Penis (tissue), 1 donor: Measurements from ENCODE around the genes POMT1 and RAPGEF1.

DNA sequence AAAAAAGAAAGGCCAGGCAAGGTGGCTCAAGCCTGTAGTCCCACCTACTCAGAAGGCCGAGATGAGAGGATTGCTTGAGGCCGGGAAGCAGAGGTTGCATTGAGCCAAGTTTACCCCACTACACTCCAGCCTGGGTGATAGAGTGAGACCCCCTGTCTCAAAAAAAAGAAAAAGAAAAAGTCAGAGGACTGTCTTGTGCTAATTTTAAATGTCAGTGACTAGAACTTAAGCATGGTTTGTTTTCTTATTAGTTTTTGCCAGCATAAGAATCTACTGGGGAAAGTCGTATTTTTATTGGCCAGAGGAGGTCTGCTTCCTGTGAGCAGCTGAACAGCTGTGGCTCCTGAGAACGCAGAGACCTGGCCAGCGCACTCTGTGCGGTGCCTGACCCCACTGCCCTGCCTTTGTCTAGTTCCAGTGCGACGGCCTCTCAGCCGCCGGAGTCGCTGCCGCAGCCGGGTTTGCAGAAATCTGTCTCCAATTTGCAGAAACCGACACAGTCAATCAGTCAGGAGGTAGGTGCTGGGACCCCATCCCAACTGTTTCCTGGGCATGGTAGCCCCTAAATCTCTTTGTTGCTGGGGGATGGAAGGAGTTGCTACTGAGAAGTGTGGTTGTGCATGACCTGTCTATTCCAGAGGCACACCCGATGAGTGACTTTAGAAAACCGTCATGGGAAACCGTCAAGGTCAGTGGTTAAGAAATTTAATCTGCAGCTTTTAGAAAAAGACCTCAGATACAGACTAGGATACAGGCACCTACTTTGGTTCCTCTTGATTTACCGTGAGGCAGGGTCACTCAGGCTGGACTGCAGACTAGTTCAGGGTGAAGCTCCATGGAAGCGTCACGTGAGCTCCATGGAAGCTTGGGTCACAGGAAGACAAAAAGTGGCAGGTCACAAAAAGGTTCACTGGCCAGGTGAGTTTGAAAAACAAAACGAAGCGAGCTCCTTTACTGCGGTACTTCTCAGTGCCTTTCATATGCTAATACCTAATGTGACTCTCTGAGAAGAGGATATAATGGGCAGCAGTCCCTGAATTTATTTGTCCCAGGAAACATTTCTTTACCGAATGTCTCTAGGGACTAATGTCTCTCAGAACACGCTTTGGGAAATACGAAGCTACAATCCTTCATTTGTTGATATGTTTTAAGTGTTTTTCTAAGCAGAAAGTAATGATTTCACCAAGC lies 42.7 kb downstream of the PRRC2B start:
- PRO-cap: no peak

- PRO-cap: no peak
These were observed 27.5 kb upstream of the POMT1 start for GRCh38 chr9:131475129-131475736.

DNA sequence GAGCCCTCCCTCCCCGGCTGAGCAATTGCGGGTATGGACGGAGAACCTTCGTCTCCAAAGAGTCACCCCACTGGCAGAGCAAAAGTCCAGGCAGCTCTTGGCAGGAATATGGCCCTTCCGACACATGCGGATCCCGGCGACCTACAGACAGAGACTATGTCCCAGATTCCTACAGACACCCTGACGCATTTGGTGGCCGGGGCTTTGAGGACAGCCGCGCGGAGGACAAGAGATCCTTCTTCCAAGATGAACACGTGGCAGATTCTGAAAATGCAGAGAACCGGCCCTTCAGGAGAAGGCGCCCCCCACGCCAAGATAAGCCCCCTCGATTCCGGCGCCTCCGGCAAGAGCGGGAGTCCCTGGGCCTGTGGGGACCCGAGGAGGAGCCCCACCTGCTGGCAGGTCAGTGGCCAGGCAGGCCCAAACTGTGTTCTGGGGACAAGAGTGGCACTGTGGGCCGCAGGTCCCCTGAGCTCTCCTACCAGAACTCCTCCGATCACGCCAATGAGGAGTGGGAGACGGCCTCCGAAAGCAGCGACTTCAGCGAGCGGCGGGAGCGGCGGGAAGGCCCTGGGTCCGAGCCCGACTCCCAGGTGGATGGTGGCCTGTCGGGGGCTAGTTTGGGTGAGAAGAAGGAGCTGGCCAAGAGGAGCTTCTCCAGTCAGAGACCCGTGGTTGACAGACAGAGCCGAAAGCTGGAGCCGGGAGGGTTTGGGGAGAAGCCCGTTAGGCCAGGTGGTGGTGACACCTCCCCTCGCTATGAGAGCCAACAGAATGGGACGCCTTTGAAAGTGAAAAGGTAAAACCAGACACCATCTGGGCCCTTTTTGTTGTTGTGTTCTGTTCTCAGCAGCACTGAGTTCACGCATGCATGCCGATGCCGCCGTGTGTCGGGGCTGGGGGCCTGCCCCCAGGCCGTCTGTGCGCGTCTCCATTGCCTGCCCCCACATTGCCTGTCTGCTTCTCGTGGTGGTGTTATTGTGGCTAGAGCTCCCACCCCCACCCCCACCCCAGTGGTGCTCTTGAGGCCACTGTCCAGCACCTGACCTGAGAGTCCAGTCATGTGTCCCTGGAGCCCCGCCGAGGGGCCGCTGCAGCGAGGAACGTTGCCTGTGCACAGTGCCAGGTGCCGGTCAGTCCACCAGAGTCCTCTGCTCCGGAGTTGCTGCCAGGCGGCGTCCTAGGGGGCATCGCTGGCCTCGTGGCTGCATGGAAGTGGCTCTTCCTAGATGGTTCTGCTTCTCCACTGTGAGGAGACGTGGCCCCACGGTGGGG lies 26.5 kb upstream of the POMT1 start:
- PRO-cap: no peak

DNA sequence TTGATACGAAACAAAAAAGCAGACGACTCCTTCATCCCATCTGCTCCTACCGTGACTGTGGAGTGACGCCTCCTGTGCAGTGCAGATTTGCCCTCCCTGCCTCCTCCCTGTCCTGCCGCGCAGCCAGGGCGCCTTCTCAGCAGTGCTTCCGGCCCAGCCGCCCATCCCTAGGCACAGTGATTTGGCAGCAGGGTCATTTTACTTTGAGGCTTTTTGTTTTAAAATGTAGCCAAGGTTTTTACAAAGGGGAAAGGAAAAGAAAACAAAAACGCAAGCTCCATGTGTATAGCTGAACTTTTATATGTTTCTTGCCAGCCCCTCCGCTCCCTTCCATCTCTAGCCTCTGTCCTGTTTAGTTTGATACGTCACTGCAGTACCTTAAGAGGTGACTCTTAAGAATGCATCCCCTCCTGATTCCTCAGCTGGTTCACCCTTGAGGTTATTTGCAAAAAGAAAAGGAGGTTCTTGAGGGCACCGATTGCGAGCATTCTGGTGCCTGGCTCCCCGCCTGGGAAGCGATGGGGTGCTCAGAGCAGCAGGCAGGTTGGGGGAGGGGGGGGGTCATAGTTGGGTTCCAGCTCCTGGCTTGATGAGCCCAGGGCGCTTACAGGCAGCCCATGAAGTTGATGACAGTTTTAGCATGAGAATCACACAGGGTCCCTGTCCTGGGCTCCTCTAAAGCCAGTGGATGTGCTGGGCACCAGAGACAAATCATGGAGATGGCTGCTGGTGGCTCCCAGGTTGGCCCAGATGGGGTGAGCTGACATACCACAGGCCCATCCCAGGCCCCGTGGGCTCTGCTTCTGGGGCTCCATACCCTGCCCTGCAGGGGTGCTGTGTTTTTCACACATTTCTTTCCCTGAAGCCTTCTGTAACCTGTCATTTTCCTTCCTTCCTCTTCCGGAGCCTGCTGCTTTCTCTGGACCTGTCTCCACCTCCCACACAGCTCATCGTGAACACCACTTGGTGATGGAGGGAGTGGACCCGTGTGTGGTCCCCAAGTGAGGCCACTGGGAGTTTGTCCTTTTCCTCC lies 6.3 kb upstream of the POMT1 start:
- PRO-cap: no peak

DNA sequence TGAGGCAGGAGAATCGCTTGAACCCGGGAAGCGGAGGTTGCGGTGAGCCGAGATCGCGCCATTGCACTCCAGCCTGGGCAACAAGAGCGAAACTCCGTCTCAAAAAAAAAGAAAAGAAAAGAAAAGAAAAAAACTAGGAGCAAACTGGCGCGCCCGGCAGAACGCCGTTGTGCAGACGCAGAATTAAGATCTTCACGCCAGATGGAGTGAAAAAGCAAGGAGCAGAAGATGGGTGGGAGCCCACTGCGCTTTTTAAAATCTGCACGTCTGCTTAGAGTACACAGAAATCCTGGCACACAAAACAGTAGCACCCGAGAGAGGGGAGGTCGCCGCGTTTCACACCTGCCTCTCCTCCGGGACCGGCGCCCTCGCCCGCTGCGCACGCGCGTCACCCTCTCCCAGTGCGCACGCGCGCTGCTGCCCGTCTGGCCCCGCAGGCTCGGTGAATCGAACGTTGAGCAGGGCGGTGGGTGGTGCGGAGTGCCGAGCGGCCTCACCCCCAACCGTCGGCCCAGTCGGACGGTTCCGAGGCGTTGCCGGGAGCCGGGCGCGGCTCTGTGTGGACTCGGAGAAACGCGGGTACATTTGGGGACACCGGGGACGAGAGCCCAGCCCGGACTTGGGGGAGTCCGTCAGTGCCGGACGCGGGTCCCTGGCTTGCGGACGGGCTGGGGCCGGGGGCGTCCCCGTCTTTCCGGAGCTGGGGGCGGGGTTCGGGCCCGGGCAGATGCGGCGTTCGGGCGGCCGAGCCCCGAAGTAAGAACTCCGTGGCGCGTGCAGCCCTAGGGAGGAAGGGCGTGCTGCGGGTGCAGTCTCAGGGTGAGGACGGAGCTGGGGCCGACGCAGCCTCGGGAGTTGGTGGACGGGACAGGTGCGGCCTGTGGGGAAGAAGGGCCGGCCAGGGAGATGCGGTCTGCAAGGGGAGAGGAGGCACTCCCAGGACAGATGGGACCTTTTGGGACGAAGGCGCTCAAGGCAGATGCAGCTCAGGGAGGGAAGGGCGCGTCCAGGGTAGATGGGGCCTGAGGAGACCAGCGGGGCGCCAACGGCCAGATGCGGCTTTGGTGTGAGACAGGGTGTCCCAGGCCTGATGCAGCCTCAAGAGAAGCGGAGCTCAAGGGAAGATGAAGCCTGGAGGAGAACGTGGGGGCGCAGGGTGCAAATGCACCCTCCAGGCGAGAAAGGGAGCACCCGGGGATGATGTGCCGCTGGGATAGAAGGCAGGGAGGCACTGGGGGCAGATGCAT lies at the start of gene POMT1:
Gene POMT1 (plus strand): TSS at position 424 of the 1,247 bp plus-strand sequence.
- PRO-cap: bidirectional peak, plus-strand start at position 461 of the sequence, minus-strand start at position 370 of the sequence

- PRO-cap: no peak
These were observed 8.5 kb downstream of the PRRT1B start for GRCh38 chr9:131553752-131554258.

DNA sequence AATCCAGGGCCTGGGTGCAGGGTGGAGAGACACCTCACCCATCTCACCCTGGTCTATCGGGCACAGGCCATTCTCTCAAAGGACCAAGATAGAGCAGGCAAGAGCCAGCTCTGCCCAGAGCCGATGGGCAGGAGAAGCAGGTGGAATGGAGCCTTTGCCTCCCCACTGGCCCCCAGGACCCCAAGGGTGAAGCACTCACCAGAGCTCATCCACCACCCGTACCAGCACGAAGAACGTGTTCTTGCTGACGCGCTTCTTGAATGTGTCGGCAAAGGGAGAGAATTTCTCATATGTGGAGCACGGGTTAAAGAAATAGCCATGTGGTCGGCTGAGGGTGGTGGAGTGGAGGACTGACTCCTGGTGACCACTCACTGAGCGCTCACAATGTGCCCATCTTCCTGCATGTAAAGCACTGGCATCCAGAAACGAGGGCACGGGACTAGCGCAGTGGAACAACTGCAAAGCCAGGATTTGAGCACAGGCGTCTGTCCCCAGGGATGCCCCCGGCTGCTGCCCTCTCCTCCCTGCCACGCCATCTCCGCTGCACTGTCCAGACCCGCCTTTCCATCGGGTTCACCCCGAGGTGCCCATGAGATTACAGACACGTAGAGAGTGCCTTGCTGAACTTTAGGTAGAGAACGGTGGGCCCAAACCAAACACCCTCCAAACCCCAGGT lies 44.5 kb downstream of the PRRT1B start:
- PRO-cap: no peak

- PRO-cap: no peak
These were observed 52.9 kb downstream of the PRRT1B start for GRCh38 chr9:131598109-131598663.

GRCh38 chr9:131612971-131613273 lies 67.6 kb downstream of the PRRT1B start:
- PRO-cap: no peak

- PRO-cap: no peak
These were observed 80.5 kb downstream of the PRRT1B start for GRCh38 chr9:131625409-131626591.

GRCh38 chr9:131627255-131628486 lies 82.3 kb downstream of the PRRT1B start:
- PRO-cap: bidirectional peak, plus-strand start at chr9:131628129, minus-strand start at chr9:131627975

- PRO-cap: no peak
These were observed 94.8 kb downstream of the RAPGEF1 start for GRCh38 chr9:131644875-131645701.

DNA sequence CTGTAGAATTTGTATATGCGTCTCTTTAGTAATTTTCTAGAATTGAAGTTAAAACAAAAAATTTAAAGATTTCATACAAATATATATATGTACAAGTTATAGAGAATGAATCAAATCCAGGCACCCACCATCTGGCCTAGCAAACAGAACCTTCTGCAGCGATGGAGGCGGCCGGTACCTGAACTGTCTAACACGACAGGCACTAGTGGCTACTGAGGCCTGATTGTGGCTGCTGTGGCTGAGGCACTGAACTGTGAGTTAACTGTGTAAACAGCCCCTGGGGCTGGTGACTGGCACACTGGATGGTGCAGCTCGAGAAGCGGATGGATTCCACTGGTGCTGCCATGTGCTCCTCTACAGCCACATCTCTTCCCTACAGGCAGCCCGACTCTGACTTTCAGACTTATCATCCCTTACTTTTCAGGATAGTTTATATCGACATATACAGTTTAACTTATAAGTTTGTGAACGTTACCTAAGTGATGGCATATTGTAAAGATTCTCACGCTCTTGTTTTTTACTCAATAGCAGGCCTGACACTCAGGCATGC lies 82.4 kb downstream of the RAPGEF1 start:
- PRO-cap: no peak

GRCh38 chr9:131678456-131679029 lies 61.3 kb downstream of the RAPGEF1 start:
- PRO-cap: bidirectional peak, plus-strand start at chr9:131678856, minus-strand start at chr9:131678549

DNA sequence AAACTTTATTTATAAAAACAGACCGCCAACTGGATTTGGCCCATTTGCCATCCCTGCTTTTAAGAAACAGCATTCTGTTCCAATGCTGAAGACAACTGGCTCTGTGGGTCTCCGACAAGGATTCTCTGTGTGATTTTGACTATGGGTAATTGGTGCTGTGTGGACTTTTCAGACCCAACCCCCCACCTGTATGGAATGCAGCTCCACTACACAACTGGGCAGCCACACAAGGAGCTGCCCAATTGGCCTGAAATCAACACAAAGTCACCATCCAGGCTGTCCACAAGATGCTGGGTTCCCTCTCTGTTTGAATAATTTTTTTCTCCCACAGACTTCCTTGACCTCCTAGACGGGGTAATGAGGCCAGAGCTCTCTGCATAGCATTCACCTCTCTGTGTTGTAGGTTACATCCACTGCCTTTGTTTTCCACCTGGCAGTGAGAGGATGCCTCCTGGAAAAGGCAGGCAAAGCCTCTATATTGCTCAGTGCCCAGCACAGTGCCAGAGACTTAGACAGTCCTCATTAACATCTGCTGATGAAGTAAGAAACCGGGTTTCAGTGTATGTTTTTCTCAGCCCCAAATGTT lies 53.5 kb downstream of the RAPGEF1 start:
- PRO-cap: no peak

- PRO-cap: no peak
These were observed 38.9 kb downstream of the RAPGEF1 start for GRCh38 chr9:131700756-131701665.

DNA sequence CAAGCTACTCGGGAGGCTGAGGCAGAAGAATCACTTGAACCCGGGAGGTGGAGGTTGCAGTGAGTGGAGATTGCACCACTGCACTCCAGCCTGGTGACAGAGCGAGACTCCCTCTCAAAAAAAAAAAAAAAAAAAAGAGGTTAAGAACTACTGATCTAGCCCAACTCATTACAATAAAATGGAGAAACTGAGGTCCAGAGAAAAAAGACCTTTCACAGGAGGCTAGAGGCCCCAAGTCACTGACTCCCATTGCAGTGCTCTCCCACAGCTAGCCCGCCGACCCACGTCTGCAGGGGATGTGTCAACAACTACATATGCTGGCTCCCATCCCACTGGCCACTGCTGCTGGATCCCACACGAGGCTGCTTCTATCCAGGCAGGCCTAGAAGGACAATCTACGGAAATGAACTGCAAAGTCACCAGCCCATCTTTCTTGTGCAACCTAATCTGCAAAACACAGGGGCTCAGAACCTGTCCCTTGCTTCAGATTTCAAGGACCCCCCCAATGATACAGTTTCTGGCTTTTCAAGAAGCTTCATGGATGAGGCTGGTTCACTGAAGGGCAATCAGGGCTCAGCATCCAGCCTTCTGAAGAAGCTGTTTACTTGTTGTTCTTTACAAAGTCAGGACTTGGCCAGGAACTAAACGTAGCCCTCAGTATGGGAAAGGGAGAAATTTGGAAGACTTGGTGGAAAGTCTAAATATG lies 24.0 kb downstream of the RAPGEF1 start:
- PRO-cap: no peak

DNA sequence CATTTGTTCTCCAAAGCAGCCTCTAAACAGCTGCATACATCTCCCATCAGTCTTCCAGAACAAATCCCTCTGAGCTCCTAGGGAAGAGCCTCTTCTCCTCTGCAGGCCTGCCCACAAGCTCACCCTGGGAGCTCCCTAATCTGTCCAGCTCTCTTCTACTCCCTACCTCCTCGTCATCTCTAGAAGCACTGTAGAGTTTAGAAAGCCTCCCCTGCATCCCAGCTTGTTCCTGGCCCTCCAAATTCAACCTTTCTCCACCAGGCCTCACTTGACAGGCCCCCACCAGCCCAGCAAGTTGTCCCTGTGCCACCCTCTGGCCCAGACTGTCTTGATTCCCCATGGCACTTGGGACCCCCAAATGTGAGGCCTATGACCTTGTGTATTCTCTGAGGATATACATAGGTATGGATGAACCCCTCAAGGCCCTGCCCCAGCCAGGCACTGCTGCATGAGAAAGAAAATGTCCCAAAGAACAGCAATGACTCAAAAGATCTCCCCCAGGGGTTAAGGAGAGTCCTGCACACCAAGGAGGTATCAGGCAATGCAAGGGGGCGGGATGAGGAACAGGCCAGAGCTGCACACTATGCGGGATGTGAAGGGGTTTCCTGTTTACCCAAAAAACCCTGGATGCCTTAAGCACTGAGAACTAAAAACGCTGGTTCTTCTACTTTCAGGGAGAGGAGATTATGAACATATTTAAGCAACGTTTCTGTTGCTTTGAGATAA lies 3.6 kb downstream of the RAPGEF1 start:
- PRO-cap: no peak

GRCh38 chr9:131739748-131740548 lies at the start of gene RAPGEF1:
Gene RAPGEF1 (minus strand): TSS chr9:131740076.
- PRO-cap: unidirectional peak, minus-strand start at chr9:131740016

DNA sequence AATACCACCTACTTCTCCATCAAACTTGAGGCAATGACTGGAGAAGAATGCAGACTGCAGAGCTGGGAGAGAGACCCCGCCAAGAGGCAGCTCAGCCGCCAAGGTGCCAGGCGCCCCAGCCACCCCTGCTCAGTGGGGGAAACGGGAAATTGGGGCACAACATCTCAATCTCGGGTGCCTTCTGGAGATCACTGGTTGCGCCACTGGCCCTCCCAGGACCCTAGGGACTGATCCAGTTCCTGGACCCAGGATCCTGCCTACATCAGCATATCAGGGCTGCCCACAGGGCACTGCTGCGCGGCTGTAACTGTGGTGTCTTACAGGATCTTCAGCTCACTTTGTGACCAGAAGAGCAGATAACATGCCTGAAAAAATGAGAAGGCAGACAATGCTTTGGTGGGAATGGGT lies 135.1 kb upstream of the RAPGEF1 start:
- PRO-cap: no peak